Skeletal muscle satellite cell (primary cell): ENCODE measurements around the genes IL22RA2 and OLIG3.

- CAGE, long polyA plus RNA, result no peak
These were observed 185.8 kb downstream of the PDE7B start for GRCh38 chr6:136037229-136037707.

- CAGE, long polyA plus RNA, result no peak
These were observed 177.5 kb downstream of the MTFR2 start for GRCh38 chr6:136072532-136073115.

DNA sequence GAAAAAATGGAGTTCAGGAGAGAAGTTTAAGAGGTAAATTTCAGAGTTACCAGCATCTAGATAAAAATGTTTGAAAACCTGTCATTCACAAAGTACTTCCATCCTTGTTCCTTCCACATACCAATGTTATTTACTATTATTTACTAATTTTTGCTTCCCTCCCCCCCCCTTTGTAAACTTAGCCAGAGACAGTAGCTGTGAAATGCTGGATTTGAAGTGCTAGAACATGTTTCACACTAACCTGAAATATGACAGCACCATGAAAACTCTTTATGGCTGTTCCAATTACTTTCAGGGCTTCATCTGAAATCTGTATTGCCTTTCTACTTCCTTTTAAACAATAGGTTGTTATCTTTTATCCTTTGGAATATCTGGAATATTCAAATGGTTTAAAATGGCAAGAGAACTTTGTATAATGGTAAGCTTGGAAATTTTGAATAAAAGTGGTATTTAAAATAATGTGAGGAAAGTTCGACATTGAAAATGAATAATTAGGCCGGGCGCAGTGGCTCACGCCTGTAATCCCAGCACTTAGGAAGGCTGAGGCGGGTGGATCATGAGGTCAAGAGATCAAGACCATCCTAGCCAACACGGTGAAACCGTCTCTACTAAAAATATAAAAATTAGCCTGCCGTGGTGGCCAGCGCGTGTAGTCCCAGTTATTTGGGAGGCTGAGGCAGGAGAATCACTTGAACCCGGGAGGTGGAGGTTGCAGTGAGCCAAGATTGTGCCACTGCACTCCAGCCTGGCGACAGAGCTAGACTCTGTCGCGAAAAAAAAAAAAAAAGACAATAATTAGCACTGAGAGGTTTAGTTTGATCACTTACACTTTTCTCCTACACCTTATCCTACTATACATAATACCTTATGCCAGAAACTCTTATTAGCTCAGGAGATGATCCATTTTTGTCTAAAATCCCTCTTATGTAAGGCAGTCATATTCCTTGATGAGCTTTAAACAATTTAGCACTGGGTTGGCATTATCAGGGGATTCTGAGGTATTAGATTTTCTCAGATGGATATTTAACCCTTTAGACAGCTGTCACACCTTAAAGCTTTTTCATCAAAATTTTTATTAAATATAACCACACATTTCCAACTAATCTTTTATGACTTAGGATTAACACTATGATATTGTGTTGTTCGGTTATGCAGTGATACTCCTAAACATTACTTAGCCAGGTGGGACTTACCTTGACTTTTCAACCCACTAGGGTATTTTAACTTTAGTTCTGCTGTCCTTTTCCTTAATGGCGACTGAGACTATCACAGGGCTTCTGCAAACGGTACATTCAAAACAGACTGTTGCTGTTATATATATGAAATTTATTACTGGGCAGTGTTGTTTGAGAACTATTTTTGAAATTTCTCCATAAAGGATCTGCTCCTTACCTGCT lies 3.5 kb upstream of the MTFR2 start:
- CAGE, long polyA plus RNA, result no peak

GRCh38 chr6:136270958-136272303 lies 18.2 kb downstream of the BCLAF1 start:
- CAGE, long polyA plus RNA, result no peak

DNA sequence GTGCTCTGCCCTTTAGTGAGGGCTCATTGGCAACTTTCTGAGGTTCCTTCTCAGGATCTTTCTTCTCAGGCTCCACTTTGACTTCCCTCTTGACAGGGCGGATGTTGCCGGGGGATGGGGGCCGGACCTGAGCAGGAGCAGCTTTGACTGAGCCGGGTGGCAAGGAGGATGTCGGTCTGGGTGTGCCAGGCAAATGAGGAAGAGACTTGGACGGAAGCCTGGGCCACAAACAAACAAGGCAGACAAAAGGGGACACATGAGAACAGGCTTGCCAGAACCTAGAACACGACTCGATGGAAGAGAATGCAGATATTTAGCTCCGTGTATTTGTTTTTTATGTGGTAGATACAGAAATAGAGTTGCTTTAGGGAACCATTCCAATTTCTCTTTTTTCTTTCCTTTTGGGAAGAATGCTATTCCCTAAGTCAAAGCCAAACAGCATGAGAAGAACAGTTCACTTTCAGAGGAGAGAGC lies 76.2 kb upstream of the BCLAF1 start:
- CAGE, long polyA plus RNA, result no peak

DNA sequence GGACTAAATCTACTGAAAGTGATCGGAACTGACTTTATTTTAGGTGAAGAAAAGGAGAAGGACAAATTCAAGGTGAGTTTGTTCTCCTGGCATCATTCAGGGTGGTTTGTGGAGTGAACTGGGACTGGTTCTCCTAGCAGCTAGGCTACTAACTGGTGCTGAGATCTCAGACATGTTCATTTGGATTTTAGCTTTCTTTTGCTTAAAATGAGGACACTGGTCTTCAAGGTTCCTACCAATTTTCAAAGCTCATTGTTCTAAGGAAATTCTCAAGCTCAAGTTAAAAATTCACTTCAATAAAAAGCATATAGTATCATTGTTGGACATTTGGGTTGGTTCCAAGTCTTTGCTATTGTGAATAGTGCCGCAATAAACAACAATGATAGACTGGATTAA lies 101.1 kb upstream of the BCLAF1 start:
- CAGE, long polyA plus RNA, result no peak

DNA sequence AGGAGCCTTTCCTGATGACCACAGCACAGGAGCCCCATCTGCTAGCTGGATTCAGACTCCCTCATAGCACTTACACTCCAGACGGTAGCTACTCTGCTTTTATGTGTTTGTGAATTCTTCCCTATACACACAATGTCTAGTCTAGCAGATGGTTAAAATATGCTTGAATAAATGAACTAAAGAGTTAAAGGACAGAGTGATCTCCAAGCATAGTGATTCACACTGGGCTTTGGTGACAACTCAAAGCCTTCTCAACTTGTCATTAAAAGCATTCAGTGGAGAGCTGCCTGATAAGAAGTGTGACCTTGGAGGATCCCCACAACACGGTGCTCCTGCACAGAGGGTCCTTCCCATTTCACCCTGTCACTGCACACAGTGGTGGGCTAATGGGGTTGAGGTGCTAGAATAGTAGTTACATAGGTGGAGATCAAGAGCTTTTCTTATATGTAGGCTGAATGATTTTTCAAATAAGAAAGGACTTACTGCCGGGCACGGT lies 112.5 kb upstream of the BCLAF1 start:
- CAGE, long polyA plus RNA, result no peak

DNA sequence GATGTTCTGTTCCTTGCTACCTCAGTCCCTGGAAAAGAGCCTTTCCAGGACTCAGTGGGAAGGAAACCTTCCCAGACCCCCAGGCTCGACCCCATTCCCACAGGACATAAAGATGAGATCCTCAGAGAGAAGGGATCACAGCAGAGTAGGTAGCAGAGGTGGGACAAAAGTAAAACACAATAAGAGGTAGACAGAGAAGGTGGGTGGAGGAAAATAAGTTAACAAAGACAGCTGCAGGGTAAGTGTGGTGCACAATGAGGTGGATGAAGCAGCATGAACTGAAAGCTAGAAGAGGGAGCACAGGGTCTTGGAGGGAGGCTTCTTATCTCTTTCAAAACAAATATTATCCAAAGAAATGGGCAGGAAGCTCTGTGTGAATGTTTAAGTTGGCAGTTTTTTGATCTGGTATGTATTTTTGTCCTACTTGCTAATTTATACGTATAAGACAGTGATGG lies 14.0 kb upstream of the MAP7 start:
- CAGE, long polyA plus RNA, result no peak

DNA sequence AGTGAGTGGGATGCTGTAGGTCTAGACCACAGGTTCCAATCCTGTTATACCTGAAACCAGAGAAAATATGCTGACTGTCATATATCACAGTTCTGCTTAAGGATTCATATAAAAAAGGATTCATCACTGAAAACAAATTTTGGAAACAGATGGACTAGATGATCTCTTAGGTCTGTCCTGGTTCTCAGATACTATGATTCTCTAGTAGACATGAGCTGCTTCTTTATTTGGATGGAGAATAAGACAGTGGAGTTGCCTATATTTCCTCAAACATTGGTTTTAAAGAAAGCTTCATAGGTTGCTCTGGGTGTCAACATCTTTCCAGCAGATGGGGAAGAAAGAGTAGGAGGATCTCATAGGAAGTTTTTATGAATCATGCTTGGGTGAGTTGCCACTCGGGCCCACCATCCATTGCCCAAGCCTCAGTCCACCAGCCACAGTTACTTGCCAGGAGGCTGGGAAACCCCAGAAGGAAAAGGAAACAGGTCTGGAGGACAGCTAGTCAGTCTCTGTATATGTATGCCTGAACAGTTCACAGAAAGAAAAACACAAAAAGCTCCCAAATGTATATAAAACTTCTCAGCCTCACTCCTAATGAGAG lies 42.9 kb upstream of the MAP7 start:
- CAGE, long polyA plus RNA, result no peak

- CAGE, long polyA plus RNA, result no peak
These were observed 49.4 kb upstream of the MAP7 start for GRCh38 chr6:136599542-136600052.

GRCh38 chr6:136639300-136640054 lies 89.3 kb upstream of the MAP7 start:
- CAGE, long polyA plus RNA, result no peak

DNA sequence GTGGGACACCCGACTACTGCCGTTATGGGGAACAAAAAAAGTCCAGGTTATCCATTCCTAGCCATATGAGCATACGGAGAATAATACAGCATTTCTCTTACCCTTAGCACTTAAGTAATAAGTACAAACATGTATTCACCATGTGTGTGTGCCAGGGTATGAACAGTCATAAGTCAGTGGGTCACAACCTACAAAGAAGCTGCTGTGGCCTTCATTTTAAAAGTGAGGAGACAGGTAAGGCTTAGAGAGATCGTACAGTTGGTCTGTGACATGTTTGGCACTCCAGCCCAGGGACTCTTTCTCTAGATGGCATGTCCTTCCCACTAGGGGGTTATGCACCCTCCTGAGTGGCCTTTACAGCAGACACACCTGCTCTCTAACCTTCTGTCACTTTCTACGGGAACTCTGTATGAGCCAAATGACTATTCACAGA lies 91.4 kb downstream of the MAP3K5 start:
- CAGE, long polyA plus RNA, result no peak

DNA sequence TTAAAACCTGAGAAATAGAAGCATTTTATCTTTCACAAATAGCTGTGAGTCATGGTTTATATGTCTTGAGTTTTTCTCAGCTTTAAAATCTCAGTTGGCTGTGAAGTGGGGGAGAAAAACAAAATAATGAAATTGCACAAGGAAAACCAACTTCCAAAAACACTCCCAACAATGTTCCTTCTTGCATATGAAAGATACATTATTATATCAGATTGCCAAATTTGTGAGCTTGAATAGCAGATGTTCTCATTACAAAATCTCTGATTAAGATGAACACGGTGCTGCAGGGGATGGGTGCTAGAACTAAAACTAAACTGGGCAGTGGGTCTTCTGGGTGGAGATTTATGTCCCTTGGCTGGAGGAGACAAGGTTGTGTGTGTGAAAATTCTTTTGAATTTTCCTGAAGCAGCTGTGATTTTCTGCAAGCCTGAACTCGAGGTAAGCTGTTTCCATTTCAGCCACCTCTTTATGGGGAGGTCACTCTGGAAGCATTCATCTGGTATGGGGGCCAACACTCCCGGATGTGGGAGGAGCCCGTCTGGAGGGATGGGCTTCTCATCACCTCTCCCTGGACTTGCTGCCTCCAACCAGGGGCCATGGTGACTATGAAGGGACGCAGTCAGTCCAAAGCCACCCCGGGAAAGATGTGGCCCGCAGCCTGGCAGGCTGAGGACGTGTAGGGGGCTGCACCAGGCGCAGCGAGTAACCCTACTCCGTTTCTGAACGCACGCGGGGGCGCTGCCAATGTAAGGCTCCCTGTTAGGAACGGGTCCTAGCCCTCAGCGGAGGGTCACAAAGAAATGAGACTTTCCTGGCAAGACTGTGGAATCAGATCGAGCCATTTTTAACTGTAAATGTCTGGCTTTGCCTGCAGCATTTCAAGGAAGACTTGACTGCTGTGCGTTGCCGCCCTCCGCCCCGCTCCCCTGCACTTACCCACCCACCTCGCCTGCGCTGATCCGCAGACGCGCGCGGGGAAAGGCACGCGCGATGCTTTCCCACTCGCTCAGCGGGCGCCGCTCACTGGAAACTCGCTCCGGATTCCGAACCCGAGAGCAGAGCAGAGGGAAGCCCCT lies 55.3 kb downstream of the IL20RA start:
- CAGE, long polyA plus RNA, result no peak

- CAGE, long polyA plus RNA, result no peak
These were observed 57.7 kb upstream of the IL20RA start for GRCh38 chr6:137102331-137102931.

GRCh38 chr6:137173491-137174070 lies at the start of gene IL22RA2:
TSS of gene IL22RA2 (minus strand) at chr6:137173644.
- CAGE, long polyA plus RNA, result no peak

GRCh38 chr6:137232521-137232997 lies 13.4 kb upstream of the IFNGR1 start:
- CAGE, long polyA plus RNA, result no peak

DNA sequence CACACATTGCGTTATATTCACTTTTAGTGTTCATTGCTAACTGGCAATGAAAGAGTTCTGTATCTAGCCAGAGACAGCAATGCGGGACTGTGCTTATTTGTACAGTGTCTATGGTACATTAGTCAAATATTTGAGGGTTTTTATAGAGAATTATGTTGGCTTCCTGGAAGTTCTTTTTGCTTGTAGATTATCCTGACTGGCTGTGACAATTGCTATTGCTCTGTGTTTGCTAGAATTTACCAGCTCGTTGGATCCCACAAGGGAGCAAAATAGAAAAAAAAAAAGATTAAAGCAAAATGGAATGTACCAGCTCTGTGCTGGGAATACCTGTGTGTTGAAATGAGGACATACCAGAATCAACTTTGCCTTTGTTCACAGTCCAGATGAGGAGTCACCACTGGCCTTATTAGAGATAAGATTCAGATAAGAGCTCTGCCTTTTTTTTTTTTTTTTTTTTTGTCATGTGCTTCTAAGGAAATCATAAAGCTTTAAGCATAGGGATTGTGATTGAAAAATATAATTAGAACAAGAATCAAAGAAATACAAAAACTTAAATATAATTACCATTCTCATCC lies 22.5 kb upstream of the IFNGR1 start:
- CAGE, long polyA plus RNA, result no peak

DNA sequence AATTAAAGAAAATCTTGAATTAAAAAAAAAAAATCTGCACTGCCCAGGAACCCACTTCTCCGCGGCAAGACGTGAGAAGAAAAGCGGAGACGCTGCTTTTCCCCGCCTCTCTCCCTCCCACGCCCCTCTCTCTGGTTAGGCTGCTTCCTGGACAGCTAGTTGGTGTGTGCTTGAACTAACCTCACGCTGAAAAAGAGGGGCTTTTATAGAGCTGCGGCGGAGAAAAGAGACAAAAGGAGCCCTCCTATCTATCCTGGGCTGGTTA lies at the start of gene OLIG3:
OLIG3 (minus strand) TSS at position 177 of the 265 bp plus-strand sequence.
- CAGE, long polyA plus RNA, result no peak

DNA sequence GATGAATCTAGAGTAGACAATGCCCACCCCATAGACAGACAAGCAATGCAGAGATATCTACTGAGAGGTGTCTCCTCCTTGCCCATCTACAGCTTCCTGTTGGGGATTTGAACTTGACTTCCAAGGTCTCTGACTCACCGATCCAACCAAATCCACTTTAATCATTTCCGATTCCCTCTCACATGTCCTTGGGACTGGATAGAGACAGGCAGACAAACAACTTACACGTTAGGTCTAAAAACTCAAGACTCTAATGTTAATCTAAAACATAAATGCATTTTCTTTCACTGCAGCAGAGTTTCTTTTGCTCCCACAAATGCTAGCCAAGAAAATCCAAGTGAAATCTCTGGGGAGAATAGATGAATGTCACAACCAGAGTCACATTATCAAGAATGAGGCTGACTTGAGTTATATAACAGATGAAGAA lies 75.5 kb upstream of the TNFAIP3 start:
- CAGE, long polyA plus RNA, result no peak

DNA sequence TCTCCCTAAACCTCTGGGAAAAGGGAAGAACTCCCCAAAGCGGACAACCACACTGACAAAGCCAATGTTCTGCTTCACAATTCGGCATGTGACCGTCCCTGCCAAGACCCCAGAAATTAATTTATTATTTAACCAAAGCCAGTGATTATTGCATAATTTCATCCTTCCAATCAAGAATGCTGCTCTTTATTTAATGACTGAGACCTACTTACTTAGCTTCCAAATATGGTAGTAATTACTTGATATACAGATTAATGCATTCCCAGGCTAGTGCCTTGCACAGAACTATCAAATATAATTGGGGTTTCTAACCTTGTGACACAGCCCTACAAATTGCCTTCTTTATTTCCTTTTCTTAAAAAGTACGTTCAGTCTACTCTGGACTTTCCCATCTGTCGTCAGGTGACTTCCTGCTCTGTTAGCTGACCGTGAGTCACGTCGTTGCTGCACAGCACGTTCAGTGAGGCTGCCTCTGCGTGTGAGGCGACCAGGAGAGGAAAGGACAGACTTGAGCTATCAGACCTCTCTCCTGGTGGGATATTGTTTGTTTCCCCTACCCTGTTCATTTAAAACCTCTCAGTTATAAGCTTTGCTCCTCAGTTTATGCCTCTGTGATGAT lies 55.8 kb upstream of the TNFAIP3 start:
- CAGE, long polyA plus RNA, result no peak